Metastatic Pancreatic Carcinoma in the Ovary (tissue), 1 donor: ENCODE results near the genes FBXL12 and DNMT1.

DNA sequence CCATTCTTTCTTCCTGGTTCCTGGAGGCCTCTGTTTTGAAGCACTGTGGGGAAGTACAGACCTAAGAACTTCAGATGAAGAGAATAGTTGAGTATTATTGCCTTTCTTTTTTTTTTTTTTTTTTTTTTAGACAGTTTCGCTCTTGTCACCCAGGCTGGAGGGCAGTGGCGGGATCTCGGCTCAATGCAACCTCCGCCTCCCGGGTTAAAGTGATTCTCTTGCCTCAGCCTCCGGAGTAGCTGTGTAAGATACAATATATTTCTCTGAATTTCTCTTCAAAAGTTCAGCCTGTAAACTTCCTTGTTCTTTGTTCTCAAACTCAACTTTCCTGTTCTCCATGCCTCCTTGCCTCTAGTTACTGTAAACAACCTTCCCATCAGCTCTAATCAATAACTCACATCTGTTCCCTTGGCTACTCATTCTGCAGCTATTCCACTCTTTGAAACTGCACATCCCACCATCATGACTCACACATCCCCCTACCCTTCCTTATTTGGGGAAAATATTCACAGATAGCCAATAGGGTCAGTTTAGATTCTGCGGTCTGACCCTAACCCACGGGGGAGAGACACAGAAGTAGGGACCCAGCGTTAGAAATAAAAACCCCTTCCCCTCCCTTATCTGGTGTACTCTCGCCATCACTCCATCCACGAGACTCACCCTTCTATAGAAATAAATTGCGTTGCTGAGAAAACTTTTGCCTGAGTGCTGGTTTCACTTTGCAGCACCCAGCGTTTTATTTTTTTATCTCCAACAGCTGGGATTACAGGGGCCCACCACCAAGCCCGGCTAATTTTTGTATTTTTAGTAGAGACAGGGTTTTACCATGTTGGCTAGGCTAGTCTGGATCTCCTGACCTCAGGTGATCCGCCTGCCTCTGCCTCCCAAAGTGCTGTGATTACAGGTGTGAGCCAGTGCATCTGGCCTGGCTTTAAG, 2.0 kb downstream of the ZNF562 start:
- PRO-cap, result no peak

DNA sequence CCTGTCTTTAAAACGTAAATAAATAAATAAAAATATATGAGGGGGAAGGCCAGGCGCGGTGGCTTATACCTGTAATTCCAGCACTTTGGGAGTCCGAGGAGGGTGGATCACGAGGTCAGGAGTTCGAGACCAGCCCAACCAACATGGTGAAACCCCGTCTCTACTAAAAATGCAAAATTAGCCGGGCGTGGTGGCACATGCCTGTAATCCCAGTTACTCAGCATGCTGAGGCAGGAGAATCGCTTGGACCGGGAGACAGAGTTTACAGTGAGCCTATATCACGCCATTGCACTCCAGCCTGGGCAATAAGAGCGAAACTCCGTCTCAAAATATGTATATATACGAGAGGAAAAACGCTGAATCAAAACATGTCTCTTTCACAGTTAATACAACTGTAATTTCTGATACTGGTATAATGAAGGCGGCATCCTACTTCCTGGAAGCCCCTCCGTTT, 903 bp downstream of the ZNF846 start:
- PRO-cap, result no peak

DNA sequence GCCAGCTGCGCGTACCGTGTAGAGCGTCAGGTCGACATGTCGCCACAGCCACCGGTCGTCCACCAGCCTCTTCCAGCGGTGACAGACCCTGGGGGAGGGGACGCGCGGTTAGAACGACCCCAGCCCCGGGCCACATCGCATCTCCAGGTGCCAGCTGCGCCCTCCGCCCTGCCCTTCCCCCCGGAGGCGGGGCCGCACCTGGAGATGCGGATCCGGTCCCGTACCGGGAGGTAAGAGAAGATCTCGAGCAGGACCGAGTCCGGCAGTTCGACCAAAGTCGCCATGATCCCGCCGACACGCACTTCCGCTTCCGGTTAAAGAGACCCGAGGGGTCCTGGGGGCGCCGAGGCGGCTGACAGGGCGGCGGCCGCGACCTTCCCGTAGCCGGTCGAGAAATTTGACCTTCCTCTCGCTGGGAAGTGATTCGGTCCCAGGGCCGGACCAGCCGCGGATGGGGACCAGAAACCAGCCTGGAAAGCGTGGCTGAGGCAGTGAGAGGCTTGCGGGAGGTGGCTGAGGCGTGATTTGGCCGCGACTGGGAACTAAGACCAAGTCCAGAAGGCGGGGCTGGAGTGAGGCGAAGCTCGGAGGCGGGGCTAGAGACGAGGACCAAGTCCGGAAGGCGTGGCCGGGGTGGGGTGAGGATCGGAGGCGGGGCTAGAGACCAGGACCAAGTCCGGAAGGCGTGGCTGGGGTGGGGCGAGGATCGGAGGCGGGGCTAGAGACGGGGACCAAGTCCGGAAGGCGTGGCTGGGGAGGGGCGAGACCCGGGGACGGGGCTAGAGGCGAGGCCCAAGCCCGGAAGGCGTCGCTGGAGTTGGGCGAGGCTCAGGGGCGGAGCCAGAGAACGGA, at the start of gene FBXL12:
Gene FBXL12 (minus strand): TSS at position 550 of the 852 bp plus-strand sequence.
- PRO-cap, result bidirectional peak, plus-strand start at position 317 of the sequence, minus-strand start at position 298 of the sequence; unidirectional peak, minus-strand start at position 544 of the sequence

DNA sequence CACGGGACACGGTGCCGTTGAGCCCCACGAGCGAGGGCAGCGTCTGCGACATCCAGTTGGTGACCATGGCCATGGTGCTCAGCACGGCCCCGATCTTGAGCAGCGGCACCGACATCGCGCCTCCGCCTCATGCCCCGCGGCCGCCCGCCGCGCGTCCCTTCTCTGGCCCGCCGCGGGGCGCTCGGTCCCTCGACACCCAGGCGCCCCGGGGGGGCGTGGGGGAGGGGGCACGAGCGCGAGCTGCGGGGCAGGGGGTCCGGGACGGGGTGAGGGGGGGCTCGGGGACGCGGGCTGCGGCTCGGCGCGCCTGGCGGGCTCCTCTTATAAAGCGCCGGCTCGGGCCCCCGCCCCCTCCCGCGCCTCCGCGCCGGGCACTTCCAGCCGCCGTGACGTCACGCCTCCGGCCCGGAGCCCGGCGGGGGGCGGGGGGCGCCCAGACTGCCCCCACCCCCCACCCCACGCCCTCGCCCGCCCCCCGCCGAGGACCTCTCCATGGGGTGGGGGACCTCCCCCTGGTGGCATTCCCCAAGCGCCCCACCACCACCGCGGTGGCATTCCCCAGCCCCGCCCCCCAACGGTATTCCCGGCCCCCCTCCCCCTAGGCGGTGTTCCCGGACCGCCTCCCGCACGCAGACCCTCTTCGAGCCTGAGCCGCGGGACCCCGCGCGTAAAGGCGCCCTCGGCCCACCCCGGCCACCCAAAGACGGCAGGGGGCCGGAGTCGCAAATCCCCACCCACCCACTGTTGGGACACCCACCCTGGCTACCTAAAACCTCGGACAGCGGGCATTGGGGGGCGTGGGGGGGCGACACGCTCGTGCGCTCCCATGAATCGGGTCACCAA, 22.6 kb downstream of the OLFM2 start:
- PRO-cap, result unidirectional peak, minus-strand start at position 295 of the sequence

DNA sequence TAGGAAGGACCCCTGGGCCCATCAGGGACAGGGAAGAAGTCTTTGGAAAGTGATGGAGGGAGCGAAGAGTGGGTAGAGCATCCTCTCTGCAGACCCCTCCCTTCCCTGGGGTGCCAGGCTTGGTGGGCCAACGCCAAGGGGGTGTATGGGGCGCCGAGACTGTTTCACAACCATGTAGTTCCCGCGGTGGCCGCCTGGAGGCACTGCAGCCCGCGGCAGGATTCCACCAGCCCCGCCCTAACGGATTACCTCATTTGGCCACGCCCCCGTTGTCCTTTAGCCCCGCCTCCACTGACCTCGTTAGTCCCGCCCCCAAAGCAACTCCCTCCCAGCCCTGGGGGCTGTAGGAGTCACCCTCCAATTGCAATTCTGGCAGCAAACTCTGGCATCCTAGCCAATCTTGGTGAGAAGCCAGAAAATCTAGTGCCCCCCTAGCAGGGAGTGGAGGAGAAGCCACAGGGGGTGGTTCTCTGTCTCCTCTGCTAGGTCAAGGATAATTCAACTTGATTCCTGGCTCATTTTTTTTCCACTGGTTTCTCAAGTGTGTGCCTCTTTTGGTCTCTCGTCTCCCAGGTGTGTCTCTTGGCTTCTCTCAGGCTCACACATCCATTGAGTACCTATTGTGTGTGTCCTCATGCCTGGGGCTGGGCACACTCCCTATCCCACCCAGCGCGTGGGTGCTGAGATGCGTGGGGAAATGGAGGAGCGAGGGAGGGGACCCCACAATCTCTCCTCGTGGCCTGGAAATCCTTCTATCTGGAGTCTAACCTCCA, 2.1 kb downstream of the OLFM2 start:
- PRO-cap, result no peak

GRCh38 chr19:9977424-9977842, 32.9 kb downstream of the COL5A3 start:
- PRO-cap, result no peak

DNA sequence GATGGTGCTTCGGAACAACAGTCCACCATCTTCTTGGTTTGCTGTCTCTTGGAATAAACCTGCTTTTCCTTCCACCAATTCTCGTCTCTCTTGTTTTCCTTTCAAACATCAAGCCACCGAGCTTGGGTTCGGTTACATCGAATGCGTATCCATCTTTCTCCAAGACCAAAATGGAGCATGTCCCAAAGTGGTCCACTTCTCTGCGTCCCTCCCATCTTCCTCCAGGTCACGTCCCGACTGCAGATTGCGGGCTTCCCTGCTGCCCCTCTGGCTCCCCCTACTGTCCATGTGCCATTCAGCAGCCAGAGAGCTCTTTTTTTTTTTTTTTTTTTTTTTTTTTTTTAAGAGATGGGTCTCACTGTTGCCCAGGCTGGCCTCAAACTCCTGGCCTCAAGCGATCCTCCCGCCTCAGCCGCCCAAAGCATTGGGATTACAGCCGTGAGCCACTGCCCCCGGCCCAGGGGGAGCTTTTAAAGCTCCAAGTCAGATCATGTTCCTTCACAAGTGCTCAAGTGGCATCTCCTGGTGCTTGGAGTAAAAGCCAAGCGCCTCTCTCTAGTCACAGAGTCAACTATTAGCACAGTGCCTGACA, 10.1 kb downstream of the COL5A3 start:
- PRO-cap, result no peak

DNA sequence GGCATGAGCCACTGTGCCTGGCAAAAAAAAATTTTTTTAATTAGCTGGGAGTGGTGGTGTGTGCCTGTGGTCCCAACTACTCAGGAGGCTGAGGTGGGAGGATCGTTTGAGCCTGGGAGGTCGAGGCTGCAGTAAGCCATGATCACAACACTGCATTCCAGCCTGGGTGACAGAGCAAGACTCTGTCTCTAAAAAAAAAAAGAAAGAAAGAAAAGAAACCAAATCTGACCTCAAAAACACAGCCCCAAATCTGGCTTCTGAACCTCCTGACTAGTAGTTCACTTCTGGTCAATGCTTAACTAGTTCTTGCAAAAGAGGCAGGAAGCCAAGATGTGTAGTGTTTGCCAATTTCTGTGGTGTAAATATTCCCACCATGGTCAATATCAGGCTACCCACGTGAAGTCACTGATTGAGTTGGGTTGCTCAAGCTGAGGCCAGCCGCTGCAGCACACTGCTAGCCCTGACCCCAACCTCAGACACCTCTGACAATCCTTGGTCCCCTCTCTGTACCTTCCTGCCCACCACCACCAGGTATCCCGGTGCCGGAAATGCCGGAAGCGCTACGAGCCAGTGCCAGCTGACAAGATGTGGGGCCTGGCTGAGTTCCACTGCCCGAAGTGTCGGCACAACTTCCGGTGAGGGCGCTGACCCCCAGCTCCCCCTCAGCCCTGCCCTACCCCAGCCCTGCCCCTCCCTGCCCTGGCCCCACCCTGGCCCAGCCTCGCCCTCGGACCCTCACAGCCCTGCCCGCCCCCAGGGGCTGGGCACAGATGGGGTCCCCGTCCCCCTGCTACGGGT, 4.8 kb downstream of the SHFL start:
- PRO-cap, result no peak

DNA sequence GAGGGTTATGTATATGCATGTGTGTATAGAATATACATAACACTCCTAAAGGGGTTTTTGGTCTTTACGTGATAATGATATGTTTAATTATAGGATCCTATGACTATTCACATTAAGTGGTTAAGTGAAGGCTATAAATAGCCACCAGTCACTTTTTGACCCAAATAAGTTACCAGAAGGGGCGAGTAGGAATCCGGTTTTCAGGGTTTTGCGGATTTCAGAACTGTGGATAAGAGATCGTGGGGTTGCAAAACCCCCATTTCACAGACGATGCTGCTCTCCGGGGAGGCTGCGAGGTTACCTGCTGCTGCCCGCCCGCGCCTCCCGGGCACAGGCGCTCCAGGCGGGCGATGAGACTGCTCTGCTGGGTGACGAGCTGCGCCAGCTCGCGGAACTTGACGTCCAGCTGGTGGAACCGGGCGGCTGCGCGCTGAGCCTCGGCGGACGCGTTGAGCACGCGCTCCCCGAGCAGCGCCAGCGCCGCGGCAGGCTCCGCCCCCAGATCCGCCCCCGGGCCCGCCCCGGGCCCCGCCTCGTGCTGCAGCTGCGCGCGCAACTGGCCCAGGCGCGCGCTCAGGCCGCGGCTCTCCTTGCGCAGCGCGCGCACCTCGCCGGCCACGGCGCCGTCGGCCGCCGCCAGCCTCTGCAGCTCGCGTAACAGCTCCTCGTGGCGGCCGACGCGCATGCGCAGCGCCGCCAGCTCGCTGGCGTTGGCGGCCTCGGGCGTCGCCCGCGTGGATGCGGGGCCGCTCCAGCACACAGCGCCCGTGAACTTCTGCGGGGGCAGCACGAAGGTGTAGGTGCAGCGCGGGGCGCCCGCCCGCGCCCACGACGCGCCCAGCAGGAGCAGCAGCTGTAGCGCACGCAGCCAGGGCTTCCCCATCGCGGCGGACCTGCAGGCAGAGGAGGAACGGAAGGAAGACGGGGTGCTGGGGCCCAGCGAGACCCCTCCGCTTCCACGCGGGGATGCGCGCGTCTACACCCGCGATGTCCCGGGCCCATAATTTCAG, 6.5 kb downstream of the ANGPTL6 start:
- PRO-cap, result unidirectional peak, minus-strand start at position 363 of the sequence; bidirectional peak, plus-strand start at position 704 of the sequence, minus-strand start at position 451 of the sequence

DNA sequence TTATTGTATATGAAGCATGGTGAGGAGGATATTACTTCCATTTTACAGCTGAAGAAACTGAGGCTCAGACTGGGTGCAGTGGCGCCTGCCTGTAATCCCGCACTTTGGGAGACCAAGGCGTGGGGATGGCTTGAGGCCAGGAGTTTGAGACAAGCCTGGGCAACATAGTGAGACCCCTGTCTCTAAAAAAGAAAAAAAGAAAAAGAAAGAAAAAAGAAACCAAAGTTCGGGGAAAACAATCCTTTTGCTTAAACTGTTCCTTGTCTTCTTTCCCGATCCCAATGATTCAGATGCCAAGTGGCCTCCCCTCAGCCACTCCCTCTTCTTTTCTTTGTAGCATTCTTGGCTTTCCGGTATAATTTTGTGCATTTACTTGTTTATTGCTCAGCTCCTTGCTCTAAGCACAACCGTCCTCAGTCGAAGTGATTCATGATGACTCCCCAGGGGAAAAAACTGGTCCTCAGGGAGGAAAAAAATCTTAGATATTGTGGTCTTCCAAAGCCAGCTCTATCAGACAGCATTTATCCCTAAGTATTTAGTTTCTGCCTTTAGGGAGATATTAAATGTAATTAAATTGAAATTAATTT, 1.0 kb upstream of the EIF3G start:
- PRO-cap, result no peak

DNA sequence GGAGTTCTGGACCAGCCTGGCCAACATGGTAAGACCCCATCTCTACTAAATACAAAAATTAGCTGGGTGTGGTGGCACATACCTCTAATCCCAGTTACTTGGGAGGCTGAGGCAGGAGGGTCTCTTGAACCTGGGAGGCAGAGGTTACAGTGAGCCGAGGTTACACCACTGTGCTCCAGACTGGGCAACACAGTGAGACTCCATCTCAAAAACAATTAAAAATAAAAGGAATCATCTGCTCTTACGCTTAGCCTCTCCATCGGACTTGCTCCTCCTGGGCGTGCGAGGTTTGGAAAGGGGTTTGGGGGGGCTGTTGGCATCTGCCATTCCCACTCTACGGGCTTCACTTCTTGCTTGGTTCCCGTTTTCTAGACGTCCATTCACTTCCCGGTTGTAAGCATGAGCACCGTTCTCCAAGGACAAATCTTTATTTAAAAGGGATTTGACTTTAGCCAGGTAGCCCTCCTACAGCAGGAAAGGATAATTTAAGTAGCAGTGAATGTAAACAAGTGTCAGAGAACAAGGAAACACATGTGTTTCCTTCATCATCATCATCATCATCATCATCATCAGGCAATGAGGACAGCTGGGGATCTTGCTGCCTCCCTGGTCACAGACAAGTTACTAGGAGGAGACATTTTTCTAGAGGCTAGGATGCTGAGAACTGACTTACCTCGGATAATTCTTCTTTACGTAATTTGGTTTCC, 14.5 kb downstream of the DNMT1 start:
- PRO-cap, result no peak

GRCh38 chr19:10194589-10195386, at the start of gene DNMT1:
TSS of gene DNMT1 (minus strand) at chr19:10194953.
- PRO-cap, result unidirectional peak, minus-strand start at chr19:10194951

DNA sequence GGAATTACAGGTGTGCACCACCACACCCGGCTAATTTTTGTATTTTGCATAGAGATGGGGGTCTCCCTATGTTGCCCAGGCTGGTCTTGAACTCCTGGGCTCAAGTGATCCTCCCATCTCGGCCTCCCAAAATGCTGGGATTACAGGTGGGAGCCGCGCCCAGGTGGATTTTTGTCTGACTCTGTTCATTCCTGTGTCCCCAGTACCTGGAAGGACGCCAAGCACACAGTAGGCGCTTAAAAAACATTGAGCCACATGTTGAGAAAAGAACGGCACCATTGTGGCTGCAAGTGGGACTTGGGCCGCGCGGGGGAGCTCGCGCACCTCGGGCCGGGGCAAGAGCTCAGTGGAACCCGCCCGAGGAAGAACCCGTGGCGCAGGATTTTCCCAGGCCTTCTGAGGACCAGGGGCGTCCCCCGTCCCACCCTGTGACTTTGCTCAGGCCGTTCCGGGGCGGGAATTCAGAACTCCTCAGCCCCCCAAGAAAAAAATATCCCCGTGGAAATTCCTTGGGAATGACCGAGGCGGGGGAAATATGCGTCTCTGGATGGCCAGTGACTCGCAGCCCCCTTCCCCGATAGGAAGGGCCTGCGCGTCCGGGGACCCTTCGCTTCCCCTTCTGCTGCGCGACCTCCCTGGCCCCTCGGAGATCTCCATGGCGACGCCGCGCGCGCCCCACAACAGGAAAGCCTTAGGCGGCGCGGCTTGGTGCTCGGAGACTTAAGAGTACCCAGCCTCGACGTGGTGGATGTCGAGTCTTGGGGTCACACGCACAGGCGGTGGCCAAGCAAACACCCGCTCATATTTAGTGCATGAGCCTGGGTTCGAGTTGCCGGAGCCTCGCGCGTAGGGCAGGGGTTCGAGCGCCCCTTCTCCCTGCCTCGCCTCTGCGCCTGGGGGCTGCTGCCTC, 1.4 kb upstream of the ICAM1 start:
- PRO-cap, result unidirectional peak, plus-strand start at position 346 of the sequence

GRCh38 chr19:10408625-10409255, 5.4 kb upstream of the CDC37 start:
- PRO-cap, result no peak

- PRO-cap, result unidirectional peak, minus-strand start at chr19:10419985; bidirectional peak, plus-strand start at chr19:10420514, minus-strand start at chr19:10420192
Measured at GRCh38 chr19:10419415-10420423, 619 bp upstream of the PDE4A start.

DNA sequence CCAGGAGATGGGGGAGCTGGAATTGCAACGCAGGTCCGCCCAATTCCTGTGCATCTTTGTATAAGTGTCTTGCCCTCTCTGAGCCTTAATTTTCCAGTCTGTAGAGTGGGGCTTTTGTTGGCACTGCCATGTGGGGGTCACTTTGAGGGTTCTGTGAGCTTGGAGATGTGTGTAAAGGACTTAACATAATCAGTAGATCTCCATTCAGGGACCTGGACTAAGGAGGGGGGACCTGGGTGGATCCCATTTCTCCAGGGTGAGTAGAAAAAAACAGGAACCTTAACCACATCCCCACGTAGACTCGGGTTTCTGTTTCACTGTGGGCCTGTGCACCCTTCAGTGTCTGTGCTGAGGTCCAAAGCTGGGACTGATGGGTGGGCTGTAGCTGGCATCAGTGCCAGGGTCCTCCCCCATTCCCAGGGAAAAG, 3.2 kb downstream of the PDE4A start:
- PRO-cap, result no peak

- PRO-cap, result no peak
Measured at GRCh38 chr19:10513882-10514460, 3.3 kb downstream of the S1PR5 start.

DNA sequence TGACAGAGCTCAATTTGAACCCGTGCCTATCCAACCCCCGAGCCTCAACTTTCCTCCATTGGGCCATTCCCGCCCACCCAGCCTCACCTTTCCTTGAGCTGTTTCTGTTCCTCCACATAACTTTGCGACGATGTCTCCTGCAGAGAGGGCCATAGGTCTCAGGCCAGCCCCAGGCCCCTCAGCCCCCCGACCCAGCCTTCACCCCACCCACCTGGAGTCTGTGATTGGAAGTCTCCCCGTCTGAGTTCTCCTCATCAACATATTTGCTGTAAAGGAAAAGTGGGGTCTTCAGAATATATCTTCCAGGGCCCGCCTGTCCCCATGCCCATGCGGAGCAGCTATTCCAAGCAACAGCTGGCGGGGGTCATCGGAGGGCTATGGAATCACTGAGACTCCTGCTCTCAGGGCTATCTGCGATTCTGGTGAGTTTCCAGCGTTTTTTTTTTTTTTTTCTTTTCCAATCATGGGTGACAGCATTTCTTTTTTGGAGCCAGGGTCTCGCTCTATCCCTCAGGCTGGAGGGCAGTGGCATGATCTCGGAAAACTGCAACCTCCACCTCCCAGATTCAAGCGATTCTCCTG, 4.1 kb downstream of the KRI1 start:
- PRO-cap, result no peak

DNA sequence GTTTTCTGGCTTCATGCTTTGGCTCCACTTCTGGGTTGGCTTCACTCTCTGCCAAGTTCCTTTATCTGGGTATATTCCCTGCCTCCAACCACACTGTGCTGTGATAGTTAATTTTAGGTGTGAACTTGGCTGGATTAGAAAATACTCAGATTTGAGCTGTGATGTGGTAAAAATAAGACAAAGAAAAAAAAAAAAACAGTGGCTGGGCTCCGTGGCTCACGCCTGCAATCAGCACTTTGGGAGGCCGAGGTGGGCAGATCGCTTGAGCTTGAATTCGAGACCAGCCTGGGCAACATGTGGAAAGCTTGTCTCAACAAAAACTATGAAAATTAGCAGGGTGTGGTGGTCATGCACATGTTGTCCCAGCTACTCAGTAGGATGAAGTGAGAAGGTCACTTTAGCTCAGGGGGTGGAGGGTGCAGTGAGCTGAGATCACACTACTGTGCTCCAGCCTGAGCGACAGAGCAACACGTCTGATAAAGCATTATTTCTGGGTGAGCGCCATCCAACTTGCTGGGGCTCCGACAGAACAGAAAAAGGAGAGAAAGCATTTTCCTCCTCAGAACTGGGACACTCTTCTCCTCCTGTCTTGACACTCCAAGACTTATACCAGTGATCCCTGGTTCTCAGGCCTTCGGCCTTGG, 7.4 kb upstream of the ILF3 start:
- PRO-cap, result no peak

- PRO-cap, result no peak
Measured at GRCh38 chr19:10653142-10653490, 1.0 kb upstream of the ILF3 start.